Measurements from ENCODE around the gene RASSF10.

DNA sequence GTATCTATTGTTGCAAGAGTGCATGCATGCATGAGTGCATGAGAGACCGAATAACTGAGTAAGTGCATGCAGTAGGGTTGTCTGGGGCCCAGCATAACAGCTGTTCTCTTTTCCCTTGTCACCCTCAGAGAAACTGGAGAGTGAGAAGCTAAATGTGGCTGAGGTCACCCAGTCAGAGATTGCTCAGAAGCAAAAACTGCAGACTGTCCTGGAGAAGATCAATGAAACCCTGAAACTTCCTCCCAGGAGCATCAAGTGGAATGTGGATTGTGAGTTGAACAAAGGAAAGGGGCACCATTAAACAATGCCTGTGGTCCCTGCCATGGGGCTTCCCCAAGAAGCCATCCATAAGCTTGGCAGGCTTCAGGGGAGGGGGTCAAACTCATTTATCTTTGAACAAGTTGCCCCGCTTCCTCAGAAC lies 119.0 kb downstream of the PARVA start:
- CAGE, long polyA plus RNA, result no peak
- RRBS, result no CpG with 5 or more reads among the region's 2 CpGs

- CAGE, long polyA plus RNA, result no peak
- RRBS, result no CpG with 5 or more reads among the region's 4 CpGs
These were observed 132.0 kb downstream of the TEAD1 start for GRCh38 chr11:12806144-12806771.

DNA sequence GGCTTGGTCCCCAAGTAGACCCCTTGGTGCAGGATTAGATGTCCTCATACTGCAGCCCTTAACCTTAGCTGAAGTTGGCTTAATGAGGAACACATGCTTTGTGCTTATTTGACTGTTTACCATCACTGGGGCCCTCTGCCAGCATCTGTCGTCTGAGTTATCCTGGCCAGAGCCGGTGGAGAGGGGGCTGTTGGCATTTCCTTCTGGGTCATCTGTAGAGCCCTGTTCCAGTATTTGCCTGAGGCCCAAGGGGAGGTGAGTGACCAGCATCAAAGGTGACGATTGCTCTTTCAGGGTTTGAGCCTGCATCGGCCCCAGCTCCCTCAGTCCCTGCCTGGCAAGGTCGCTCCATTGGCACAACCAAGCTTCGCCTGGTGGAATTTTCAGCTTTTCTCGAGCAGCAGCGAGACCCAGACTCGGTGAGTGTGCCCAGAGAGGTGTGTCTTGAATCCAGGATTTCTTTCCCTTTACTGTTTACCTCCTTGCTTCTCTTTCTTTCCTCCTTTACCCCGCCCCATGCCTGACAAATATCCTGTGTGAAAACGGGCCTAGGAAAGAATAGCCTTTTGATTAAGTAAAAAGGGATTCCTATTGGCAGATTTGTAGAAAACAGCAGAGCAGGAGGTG lies 126.3 kb upstream of the RASSF10 start:
- CAGE, long polyA plus RNA, result no peak
- RRBS, result no CpG with 5 or more reads among the region's 11 CpGs

DNA sequence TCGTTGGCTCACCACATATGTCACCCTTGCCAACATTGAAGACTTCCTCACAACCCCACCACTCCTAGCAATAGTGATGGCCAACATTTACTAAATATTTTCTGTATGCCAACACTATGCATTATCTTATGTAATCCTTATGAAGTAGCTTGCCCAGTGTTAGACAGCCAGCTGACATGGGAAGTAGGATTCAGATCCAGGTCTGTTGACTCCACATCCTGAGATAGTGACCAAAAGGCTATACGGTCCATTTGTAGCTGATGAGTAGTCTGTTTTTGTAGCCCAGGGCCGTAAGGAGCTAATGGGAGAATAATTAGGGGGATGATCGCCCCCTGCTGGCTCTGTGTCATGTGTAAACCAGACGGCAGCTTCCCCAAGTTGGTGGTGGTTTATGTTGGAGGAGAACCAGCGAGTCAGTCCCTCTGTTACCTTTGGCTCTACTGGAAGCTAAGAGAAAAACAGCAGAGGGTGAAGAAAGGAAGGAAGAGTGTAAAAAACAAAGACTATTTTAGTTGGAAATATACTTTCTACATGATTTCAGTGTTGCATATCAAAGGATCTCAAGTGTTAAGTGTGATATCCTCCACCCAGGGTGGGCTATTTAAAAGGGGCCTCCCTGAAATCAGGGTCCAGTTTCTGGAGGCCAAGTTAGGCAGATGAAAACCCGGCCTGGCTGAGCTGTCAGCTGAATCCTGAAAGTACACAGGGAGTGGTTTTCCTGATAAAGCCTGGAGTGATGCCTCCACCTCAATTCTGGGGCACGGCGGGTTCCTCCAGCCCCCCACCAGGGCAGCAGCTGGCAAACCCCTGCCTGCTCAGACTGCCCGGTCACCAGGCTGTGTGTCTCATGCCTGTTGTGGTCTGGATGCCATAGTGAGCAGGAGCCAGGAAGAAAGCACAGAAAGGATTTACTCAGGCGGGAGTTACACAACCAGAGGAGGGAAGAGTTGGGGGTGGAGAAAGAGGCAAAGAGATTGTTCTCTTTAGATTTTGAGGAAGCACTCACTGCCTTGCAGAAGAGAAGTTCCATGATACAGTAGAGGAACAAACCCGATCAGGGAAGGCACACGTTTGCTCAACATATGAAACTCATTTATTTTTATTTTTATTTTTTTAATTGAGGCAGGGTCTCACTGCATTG lies 120.1 kb upstream of the RASSF10 start:
- CAGE, long polyA plus RNA, result no peak
- RRBS, result no CpG with 5 or more reads among the region's 13 CpGs

DNA sequence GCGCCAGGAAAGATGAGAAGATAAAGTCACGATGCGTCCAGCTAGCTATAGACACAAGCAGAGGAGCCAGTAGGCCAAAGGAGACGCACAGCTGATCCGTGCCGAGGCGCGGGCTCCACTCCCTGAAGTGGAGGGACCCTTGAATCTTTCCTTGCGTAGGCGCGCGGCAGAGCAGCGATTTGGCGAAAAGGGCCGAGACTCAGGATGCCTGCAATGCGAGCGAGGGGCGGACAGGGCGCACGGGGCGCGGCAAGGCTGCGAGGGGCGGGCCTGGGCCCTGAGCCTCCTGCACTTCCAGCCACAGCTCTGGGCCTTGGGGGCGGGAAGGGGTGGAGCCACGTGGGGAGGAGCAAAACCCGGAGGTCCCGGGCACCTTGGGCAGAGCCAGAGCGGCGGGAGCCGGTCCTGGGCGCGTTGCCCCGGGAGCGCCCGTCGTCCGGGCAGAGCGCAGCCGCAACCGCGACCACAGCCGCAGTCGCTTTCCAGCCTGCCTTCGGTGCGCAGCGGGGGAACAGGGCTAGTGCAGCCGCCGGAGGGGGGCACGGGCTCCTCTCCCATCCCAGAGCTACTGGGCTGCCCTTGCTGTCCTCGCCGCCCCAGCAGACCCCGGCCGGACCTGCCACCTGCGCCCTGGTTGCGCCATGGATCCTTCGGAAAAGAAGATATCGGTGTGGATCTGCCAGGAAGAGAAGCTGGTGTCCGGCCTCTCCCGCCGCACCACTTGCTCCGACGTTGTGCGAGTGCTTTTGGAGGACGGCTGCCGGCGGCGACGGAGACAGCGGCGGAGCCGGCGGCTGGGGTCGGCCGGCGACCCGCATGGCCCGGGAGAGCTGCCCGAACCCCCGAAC lies at the start of gene RASSF10:
Gene RASSF10, plus strand, starts transcription at position 381 of the 848 bp plus-strand sequence.
- CAGE, long polyA plus RNA, result no peak
- RRBS, result 1% methylated on average over 23 of the region's 80 CpGs

GRCh38 chr11:13010880-13011636 lies 1.9 kb downstream of the RASSF10 start:
- CAGE, long polyA plus RNA, result no peak
- RRBS, result 2% methylated on average over 7 of the region's 33 CpGs

DNA sequence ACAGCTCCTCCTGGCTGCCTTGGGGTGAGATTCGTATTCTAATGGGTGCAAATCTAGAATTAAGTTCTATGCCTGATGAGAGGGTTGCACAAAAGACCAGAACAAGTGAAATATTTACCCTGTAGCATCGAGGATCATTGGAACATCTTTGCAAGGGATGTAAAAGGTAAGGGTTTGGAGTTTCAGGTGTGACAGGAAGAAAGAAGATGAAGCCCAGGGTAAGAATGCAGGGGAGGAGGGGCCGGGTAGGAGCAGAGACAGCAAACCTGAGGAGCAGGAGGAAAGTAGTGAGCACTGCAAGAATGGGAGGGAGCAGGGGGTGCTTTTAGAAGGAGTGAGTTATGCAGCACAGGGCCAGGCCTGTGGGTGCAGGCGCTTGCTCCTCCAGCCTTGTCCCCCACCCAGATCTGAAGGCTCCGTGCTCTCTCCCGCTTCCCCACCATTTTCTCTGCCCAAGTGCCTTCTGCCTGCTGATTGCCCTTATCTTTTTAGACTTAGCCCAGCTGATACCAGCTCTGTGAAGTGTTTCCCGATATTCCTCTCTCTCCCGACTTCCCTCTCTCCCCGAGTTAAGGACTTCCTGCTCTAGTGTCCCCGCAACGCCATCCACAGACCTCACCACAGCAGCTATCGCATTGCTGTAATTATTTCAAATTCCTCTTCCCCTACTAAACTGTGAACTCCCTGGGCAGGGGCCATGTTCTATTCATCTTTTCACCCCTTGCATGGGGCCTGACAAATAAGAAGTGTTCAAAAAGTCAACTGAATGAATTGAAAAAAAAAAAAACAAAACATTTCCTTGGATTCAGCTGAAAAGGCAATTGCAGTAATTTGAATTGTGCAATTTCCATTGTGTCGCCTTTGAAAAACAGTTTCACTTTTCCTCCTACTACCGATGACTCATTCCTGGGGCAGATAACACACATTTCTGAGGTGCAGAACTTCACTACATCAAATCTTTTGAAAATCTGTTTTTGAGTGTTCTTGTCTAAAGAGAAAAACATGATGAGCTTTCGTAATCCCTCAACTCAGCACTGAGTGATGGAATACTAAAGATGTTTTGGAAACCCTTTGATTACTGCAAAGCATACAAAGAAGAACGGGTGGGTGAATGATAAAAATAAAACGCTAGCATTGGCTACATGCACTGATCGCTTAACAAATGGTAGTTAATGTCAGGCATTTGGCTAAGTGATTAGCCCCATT lies 69.7 kb upstream of the BMAL1 start:
- CAGE, long polyA plus RNA, result no peak
- RRBS, result no CpG with 5 or more reads among the region's 18 CpGs

DNA sequence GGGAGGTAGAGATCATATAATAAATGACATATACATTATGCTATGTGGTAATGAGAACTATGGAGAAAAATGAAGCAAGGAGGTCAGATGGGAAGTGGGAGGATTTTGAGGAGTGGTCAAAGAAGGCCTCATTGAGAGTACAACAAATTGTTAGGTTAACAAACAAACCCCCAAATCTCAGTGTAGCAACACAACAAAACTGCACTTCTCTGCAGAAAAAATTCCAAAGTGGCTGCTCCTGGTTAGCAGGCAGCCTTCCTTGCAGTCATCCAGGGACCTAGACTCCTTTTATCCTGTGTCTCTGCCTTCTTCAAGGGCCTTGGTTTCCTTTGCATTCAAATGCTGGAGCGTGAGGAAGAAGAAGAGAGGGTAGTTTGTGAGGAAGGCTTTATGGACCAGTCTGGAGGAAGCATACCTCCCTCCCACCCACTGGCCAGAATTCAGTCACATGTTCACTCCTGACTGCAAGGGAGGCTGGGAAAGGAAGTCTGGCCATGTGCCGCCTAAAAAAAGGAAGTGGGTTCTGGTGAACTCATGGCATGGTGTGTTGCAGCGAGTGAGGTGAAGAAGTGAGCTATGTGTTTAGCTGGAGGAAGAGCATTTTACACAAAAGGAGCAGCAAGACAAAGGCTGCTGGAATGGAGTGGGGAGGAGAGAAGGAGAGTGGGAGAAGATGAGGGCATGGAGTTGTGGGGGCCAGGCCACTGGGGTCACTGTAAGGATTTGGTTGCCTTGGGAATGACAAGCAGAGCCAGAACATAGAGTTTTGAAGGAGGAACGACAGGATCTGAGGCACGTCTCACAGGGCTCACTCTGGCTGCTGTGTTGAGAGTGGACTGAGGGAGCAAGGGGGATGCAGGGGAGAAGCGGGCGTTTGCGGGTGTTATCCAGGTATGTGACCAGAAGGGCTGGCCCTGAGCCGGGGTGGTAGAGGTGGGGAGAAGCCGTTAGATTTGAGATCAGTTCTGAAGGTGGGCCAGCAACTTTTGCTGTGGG lies 26.1 kb downstream of the BMAL1 start:
- CAGE, long polyA plus RNA, result no peak
- RRBS, result no CpG with 5 or more reads among the region's 10 CpGs

- CAGE, long polyA plus RNA, result no peak
- RRBS, result no CpG with 5 or more reads among the region's 12 CpGs
These were observed 33.1 kb downstream of the BMAL1 start for GRCh38 chr11:13310460-13311339.

- CAGE, long polyA plus RNA, result no peak
- RRBS, result no CpG with 5 or more reads among the region's 5 CpGs
These were observed 38.9 kb downstream of the BMAL1 start for GRCh38 chr11:13316359-13316961.

- CAGE, long polyA plus RNA, result no peak
- RRBS, result 2% methylated on average over 35 of the region's 58 CpGs
These were observed 441 bp upstream of the FAR1 start for GRCh38 chr11:13667915-13668539.

- CAGE, long polyA plus RNA, result no peak
- RRBS, result no CpG with 5 or more reads among the region's 15 CpGs
These were observed 89.3 kb upstream of the SPON1 start for GRCh38 chr11:13873033-13873855.

DNA sequence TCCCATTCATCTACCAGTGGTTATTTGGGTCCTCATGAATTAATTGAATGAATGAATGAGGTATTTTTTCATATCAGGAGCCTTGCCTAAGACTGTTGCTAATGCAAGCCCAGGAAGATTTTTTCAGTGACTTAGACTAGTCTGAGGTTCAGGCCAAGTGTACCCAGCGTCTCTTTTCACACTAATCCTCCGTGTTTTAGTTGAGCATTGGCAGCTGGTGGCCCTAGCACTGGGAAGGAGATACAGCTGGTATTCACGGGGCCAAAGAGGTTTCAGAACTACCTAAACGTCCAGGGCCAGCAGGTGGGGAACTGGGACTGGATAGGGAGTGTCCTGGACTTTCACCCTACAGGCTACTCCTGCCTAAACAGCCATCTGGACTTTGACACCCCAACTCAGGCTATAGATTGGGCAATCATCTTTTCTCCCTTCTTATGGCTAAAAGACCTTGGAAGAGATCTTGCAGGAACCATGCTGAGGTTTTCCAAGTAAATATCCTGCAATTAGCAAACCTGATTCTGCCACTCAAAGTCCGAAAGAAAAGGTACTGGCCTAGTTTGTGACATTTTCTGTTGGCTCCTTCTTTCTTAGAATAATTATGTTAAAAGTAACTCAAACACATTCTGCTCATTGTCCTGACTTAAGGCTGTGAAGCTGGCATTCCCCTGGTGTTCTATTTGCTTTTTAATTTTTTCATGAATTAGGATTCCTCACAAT lies 2.8 kb downstream of the SPON1 start:
- CAGE, long polyA plus RNA, result no peak
- RRBS, result no CpG with 5 or more reads among the region's 5 CpGs

- CAGE, long polyA plus RNA, result no peak
- RRBS, result no CpG with 5 or more reads among the region's 12 CpGs
These were observed 29.8 kb downstream of the SPON1 start for GRCh38 chr11:13992277-13992686.

DNA sequence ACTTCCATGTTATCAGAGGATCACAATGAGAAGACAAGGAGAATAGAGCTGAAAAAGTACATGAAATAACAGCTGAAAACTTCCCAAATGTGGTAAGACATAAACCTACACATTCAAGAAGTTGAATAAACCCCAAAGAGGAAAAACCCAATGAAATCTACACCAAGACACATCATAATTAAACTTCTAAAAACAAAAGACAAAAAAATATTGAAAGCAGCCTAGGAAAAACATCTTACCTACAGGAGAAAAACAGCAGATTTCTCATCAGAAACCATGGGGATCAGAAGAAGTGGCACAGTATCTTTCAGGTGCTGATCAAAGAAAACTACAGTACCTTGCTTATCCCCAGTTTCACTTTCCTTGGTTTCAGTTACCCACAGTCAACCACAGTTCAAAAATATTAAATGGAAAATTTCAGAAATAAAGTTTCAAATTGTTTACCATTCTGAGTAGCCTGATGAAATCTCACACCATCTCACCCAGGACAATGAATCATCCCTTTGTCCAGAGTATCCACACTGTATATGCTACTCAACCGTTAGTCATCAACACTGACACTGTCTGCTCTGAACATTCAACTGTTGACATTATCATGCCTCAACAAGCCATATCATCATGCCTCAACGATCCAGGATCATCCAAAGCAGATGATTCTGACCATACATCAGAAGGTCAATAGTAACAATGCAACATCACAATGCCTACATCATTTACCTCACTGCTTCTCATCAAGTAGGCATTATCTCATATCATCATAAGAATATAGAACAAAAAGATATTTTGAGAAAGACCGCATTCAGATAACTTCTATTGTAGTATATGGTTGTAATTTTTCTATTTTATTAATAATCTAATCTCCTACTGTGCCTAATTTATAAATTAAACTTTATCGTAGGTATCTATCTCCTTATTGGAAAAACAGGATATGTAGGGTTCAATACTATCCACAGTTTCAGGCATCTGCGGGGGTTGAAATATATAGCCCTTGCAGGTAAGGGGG lies 21.9 kb downstream of the RRAS2 start:
- CAGE, long polyA plus RNA, result no peak
- RRBS, result no CpG with 5 or more reads among the region's 5 CpGs

DNA sequence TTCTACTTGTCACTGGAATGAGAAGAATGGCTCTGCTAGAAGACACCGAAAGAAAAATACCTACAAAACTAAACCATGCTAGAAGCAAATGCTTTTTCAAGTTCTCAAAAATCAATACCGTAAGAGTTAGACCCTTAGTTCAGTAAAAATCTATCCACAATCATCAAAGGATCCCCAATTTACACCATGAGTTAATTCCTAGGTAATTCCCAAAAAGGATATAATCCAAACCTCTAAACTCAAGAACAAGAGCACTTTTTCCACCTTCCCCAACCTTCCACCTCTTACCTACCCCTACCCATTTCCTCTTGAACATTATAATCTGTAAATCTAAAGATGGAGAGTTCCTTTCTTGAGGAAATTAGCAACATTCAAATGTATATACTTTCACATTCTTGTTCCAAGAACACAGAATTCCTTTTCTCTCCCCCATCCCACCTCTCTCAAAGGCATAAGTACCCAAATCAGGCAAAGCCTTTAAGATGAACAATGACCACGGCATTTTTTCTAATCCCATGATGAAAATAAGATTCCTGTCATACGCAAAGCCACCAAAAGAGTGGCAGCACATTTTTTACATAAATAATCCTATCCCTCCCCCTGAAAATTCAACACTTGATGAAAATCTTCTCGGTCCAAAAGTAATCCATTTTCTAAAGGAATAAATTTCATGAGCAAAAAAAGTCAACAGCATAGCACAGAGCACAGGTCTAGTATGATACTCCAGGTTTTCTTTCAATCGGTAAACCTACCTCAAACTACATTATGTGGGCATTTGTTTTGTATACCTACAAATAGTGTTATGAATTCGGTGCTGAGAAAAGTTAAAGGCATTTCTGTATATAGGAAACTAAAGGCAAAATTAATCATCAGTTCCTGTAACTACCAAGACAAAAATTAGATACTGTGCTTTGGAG lies 18.2 kb downstream of the RRAS2 start:
- CAGE, long polyA plus RNA, result no peak
- RRBS, result no CpG with 5 or more reads among the region's 7 CpGs

GRCh38 chr11:14519402-14520005 lies 682 bp downstream of the PSMA1 start:
- CAGE, long polyA plus RNA, result no peak
- RRBS, result no CpG with 5 or more reads among the region's 14 CpGs

DNA sequence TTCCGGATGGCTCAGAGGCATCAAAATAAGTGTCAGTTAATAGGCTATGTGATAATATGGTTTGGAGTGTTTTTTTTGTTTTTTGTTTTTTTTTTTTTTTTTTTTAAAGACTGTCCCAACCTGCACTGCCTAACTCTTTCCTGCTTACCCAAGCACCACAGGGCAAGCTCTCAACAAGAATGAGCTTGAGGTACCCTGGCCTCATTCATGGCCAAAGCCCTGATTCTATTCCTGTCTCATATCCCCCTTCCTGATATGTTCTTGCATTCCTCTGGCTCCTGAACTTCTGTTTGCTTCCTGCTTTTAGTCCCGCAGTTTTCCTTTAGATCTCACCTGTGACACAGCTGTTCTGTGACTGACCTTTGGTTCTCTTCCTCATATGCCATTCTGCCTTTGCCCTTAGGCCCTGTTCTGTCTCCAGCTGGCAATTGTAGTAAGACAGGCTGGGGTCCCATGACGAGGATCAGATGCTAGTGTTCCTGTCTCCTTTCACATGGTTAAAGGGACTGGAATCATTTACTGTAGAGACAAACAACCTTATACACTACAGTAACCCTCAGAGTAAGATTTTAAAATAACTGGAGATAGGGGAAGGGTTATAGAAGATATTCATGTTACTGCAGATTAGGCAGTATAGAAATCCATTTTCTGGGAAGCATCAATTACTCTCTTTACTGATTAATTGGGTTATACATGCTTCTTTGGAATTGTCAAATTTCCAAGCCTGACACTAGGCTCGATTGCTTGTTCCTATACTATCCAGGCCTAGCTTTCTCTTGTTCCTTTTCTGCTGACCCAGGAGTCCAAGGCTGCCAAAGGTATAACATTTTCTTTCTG lies 59.0 kb upstream of the PDE3B start:
- CAGE, long polyA plus RNA, result no peak
- RRBS, result no CpG with 5 or more reads among the region's 4 CpGs

GRCh38 chr11:14723308-14724393 lies 80.0 kb downstream of the PDE3B start:
- CAGE, long polyA plus RNA, result no peak
- RRBS, result no CpG with 5 or more reads among the region's 4 CpGs

DNA sequence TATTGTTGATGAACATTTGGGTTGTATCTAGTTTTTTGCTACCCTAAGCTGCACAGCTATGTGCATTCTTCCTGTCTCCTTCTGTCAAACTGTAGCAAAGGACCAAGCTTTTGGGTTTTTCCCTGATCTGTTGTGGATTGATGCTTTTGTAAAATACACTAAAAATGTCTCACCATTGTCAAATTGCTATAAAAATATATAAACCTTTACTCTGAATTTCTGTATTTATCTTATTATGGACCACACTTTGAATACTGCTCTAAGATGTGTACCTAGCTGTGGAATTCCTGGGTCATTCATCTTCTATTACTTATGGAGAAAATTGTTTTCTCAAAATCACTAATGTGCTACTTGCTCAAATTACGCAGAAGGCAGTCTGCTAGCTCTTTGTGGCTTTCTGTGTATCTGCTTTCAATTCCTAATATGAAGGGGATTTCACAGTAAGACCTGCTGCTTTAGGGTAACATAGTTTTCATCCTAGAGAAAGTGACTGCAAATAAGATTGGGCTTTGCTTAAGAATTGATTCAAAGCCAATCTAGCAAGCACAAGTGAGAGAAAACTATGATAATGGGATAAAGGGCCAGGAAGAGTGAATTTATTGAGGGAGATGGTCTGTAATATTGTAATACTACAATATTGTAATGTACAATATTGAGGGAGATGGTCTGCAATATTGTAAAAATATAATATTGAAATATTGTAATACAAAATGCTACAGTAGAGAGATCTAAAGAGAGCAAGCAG lies 123.3 kb downstream of the CYP2R1 start:
- CAGE, long polyA plus RNA, result no peak
- RRBS, result no CpG with 5 or more reads among the region's 1 CpG